Bile duct (tissue), 1 donor: ENCODE measurements around a stretch of chr10.

GRCh38 chr10:62047500-62047769 lies 145.9 kb downstream of the ARID5B start:
- PRO-cap, result no peak

- PRO-cap, result no peak
These were observed 158.1 kb downstream of the ARID5B start for GRCh38 chr10:62059563-62060073.

GRCh38 chr10:62075398-62075845 lies 173.9 kb downstream of the ARID5B start:
- PRO-cap, result no peak

- PRO-cap, result no peak
These were observed 178.6 kb downstream of the ARID5B start for GRCh38 chr10:62079874-62080725.

DNA sequence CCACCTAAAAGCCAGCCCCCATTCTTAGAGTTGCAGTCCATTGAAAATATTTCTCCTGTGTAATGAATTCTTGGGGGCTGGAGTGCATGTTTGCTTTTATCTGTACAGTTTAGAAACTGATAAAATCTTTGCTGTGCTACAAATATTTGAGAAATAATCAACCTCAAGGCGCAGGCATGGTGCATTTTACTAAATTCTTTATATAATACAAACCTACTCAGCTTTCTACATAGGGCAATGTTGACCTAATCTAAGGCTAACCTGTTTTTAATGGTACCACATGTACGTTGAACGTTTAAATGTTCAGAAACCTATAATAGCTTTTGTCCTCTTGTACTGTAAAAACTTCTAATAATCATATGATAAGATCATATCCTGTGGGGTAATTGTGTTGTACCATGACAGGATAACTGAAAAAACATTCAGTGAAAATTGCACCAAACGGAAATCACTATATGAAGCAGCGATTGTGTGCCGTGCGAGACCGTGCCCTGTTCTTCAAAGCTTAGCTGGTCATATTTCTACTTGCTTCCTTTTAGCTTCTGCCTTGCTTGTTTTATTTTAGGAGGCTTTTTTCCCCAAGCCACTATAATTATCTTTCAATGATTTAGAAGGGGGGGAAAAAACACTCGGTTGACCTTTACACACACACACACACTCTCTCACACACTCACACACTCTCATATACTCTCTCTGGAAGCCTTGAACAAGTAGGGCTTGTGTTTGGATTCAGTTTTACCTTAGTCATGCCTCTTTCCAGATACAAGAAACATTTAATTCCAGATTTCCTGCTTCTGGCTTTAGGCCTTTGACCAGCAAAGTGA lies 181.1 kb downstream of the ARID5B start:
- PRO-cap, result no peak

GRCh38 chr10:62274934-62275394 lies 6.3 kb upstream of the RTKN2 start:
- PRO-cap, result no peak

DNA sequence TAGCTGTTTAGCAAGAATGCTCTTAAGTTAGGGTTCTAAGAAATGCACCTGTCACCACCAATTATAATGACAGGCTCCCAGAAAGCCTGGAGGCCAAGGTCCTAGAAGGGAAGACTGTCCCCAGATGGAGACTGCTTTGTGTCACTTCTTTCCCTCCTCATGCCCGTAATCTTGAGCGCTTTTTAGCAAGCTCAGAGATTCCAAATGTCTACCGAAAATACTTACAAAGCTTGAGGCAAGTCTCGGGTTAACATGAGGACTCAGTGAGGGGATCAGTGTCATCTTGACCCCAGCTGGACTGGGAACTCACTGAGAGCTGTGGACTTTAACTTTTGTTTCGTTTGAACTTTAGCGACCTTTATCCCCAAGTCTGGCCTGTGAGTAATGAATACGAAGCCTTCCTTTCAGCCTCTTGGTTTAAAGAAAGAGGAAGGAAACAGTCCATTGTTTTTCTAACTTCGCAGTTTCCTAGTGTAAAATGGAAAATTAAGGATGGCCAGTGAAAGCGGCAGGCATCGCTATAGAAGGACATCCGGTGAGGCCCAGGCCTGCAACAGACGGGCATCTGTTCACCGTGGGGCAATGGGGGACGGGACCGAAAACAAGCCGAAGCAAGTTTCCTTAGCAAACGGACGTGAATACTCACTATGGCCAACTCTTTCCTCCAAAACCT lies 44.2 kb upstream of the ADO start:
- PRO-cap, result no peak

DNA sequence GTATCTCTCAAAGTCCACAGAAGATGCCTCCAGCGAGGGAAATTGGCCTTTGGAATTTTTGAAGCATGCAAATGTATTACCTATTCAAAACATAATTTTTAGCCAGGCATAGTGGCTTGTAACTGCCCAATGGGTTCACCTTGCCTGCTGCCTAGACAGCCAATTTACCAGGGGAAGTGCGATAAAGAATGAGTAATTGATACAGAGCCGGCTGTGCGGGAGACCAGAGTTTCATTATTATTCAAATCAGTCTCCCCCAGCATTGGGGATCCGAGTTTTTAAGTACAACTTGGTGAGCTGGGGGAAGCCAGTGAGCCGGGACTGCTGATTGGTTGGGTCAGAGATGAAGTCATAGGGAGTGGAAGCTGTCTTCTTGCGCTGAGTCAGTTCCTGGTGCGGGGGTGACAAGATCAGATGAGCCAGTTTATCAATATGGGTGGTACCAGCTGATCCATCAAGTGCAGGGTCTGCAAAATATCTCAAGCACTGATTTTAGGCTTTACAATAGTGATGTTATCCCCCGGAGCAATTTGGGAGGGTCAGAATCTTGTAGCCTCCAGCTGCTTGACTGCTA lies 29.1 kb upstream of the NRBF2 start:
- PRO-cap, result no peak

- PRO-cap, result no peak
These were observed 31.7 kb downstream of the NRBF2 start for GRCh38 chr10:63164835-63165248.

DNA sequence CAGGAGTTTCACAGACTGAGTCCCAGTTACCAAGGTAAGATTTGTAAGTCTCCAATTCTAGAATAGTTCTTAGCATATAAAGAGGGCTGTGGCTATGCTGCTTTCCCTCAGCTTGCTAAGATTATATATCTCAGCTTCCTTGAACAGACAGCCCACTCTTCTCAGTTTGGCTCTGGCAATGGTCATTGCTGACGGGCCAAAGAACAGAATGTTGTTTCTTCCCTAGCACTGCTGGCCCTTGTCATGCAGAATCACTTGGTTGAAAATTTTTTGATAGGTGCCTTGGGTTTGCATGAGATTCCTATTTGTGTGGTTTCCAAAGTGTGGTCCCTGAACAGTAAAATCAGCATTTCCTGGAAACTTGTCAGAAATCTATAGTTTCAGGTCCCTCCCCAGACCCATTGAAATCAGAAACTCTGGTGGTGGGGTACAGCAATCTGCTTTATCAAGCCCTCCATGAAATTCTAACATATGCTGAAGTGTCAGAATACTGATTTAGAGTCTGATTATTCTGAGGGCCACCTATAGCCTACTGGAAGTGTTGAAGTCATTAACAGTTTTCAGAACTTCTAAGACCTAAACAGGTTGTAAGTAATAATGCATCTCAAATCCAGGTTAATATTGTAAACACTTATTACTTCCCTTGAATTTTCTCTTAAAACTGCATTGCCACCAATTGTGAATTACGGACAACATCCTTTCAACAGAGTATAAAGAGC lies 38.3 kb downstream of the NRBF2 start:
- PRO-cap, result no peak

DNA sequence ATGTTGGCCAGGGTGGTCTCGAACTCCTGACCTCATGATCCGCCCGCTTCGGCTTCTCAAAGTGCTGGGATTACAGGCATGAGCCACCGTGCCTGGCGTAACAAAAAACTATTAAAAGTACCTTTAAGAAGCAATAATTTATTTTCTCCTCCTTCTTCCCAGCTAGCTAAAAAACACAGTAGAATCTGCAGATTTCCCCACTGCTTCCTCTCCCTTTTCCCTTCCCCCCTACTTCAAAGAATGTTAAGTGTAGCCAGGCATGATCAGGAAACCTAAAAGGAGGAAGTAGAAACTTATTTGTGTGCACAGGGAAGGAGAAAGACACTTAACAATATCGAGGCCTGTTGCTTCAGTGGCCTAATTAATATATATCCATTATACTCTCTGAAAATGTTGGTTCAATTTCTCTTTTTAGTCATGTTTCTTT lies 127.7 kb downstream of the NRBF2 start:
- PRO-cap, result no peak

GRCh38 chr10:63268531-63269632 lies 135.8 kb downstream of the NRBF2 start:
- PRO-cap, result bidirectional peak, plus-strand start at chr10:63268856, minus-strand start at chr10:63268834; bidirectional peak, plus-strand start at chr10:63268926, minus-strand start at chr10:63268929; bidirectional peak, plus-strand start at chr10:63269388, minus-strand start at chr10:63269213

DNA sequence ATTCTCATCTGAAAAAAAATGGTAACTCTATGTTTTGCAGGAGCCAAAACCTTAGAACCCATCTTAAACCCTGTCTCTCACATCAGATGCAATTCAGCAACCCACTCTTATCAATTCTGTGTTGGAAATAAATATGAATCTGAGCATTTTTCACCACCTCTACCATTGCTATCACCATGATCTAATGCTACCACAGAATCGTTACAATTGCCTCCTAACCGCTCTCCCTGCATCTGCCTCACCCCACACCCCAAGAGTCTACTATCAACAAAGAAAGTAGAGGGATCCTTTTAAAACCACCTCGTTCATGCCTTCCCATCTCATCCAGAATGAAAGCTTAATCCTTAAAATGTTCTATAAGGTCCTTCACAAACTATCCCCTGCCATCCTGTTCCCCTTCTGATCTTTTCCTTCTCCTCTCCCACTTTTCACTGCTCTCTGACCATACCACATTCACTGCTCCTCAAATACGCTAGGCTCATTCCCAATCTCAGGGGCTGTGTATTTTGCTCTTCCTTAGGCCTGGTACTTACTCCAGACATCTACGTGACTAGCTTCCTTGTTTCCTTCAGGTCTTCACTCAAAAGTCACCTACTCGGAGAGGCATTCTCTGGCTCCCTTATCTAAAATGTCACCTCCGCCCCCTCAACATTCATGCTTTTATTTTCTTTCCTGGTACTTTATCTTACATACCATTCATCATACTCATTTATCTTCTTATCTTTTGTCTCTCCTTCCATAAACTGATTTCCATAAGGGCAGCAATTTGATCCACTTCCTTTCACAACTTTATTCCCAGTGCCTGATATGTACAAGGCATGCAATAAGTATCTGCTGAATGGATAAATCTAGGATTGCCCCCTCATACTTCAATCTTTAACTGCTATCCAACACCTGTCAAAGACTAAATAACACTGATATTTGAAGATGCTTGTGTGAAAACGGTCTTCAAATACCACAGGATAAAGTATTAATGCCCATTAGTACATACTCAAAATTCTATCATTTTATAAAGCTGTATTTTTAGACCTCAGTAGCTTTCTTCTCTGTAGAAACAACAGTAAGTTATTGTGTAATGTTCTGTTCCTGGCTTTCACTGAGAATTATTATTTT lies 27.2 kb downstream of the JMJD1C start:
- PRO-cap, result no peak

- PRO-cap, result bidirectional peak, plus-strand start at chr10:63465435, minus-strand start at chr10:63465343
These were observed 564 bp downstream of the JMJD1C start for GRCh38 chr10:63465019-63465806.

DNA sequence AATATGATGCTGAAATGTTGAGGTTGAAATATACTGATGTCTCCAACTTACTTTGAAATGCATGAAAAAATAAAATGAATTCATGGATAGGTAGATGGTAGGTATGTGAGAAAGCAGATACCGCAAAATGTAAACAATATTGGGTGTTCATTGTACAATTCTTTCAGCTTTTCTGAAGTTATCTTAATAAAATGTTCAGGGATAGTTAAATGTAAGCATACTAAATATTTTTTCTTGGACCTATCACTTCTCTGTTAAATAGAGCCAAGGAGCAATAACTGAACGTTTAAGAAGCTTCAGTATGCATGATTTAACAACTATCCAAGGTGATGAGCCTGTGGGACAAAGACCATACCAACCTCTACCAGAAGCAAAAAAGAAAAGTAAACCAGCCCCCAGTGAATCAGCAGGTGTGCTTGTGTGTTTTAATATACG lies 88.7 kb downstream of the REEP3 start:
- PRO-cap, result no peak

GRCh38 chr10:64170819-64171246 lies 649.6 kb downstream of the REEP3 start:
- PRO-cap, result no peak

- PRO-cap, result no peak
These were observed 1354.6 kb upstream of the LRRTM3 start for GRCh38 chr10:65571187-65571710.

GRCh38 chr10:65891342-65891771 lies 1034.5 kb upstream of the LRRTM3 start:
- PRO-cap, result no peak

DNA sequence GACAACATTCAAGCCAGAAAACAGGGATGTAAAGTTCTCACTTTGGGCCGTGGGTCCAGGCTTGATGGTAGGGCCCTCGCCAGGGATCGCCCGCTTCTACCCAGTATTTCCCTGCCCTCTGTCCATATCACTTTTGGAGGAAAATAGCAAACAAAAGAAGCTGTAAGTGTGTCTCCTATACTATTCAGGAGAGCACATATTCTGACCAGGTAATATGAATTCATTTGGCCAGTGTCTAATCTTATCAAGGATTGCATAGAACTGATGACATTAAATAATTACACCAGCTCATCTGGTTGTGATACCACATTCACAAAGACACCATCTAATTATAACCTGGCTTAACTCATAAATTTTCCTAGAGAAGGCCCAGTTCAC lies 704.9 kb upstream of the LRRTM3 start:
- PRO-cap, result no peak

- PRO-cap, result bidirectional peak, plus-strand start at chr10:67663625, minus-strand start at chr10:67663544
These were observed 32.6 kb downstream of the CTNNA3 start for GRCh38 chr10:67663385-67663775.